Zone of skin (tissue), 1 donor: ENCODE measurements around the genes CCDC197 and SERPINA4.

GRCh38 chr14:93996953-93997605, at the start of gene CCDC197:
TSS of gene CCDC197 (plus strand) at chr14:93997301.
- RRBS = no CpG with 5 or more reads among the region's 3 CpGs

- RRBS = 15% methylated on average over 4 of the region's 17 CpGs
Measured at GRCh38 chr14:94001064-94001470, 4.0 kb downstream of the CCDC197 start.

DNA sequence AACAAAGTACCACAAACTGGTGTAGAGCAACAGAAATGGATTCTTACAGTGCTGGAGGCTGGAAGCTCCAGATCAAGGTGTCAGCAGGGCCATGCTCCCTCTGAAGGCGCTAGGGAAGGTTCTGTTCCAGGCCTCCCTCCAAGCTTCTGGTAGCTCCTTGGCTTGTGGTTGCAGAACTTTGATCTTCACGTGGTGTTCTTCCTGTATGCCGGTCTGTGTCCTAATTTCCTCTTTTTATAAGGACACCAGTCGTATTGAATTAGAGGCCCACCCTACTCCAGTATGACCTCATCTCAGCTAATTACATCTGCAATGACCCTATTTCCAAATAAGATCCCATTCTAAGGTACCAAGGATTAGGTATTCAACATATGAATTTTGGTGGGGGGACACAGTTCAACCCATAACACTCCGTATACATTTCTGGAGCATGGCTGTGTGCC, 3.2 kb downstream of the OTUB2 start:
- RRBS = no CpG with 5 or more reads among the region's 5 CpGs

GRCh38 chr14:94113428-94113782, 16.0 kb downstream of the IFI27L2 start:
- RRBS = no CpG with 5 or more reads among the region's 6 CpGs

- RRBS = no CpG with 5 or more reads among the region's 5 CpGs
Measured at GRCh38 chr14:94290757-94291103, 2.3 kb downstream of the SERPINA10 start.

DNA sequence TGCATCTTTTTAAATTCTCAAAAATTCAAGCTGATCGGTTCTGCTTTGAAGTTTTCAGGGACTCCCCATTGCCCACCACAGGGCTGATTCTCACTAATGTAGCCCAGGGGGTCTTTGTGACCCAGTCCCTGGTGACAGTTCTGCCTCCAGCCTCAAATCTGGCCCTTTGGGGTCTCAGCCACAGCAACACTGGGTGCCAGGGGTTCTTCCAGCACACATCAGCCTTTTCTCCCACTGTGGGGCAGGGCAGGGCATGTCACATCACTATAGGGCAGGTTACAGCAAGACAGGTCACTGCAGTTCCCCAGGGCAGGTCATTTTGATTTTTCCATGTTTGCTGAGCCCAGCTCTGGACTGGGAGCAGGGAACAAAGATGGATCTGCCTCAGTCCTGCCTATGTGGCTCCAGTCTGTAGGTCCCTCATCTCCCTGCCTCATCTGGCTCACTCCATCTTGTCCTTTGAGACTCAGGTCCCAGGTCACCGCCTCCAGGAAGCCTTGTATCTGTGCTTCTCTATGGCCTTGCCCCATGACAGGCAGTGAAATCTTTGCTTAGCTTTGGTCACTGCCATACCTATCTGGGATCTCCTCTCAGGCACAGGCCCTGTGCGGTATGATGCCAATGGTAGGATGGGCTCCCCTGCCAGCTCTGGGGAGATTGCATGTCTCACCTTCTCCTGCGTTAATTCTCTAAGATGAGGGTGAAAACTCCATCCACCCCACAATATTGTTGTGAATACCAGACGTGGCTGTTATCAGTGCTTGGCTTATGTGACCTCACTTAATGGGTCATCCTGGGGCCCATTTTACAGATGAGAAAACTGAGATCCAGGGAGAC, 1.7 kb downstream of the SERPINA6 start:
- RRBS = no CpG with 5 or more reads among the region's 5 CpGs

DNA sequence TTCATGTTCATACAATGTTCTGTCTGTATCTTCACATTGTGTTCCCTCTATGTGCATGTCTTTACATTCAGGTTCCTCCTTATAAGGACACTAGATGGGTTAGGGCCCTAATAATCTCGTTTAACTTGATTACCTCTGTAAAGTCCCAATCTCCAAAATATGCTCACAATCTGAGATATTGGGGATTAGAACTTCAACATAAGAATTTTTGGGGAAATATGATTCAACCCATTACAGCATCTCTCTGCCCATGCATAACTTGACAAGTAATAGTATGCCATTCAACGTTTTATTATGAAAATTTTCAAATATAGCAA, 30.6 kb upstream of the SERPINA6 start:
- RRBS = no CpG with 5 or more reads among the region's 2 CpGs

DNA sequence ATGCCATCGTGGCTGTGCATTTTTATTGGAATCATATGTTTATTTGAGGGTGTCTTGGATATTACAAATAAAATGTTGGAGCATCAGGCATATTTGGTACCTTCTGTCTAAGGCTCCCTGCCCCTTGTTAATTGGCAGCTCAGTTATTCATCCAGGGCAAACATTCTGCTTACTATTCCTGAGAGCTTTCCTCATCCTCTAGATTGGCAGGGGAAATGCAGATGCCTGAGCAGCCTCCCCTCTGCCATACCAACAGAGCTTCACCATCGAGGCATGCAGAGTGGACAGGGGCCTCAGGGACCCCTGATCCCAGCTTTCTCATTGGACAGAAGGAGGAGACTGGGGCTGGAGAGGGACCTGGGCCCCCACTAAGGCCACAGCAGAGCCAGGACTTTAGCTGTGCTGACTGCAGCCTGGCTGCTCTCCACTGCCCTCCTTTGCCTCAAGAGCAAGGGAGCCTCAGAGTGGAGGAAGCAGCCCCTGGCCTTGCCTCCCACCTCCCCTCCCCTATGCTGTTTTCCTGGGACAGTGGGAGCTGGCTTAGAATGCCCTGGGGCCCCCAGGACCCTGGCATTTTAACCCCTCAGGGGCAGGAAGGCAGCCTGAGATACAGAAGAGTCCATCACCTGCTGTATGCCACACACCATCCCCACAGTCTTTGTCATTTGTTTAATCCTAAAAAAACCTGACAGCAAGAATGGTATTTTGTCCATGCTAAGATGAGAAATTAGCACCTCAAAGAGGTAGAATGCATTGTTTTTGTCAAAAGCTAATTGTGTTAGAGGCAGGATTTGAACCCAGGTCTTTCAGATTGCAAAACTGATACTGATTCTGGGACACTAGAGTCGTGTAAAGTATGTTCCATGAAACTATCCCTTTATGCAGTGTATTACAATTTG, 6.8 kb downstream of the SERPINA1 start:
- RRBS = no CpG with 5 or more reads among the region's 3 CpGs

GRCh38 chr14:94384137-94384792, 4.1 kb downstream of the SERPINA1 start:
- RRBS = no CpG with 5 or more reads among the region's 7 CpGs

GRCh38 chr14:94393387-94393804, 5.0 kb upstream of the SERPINA1 start:
- RRBS = no CpG with 5 or more reads among the region's 7 CpGs

DNA sequence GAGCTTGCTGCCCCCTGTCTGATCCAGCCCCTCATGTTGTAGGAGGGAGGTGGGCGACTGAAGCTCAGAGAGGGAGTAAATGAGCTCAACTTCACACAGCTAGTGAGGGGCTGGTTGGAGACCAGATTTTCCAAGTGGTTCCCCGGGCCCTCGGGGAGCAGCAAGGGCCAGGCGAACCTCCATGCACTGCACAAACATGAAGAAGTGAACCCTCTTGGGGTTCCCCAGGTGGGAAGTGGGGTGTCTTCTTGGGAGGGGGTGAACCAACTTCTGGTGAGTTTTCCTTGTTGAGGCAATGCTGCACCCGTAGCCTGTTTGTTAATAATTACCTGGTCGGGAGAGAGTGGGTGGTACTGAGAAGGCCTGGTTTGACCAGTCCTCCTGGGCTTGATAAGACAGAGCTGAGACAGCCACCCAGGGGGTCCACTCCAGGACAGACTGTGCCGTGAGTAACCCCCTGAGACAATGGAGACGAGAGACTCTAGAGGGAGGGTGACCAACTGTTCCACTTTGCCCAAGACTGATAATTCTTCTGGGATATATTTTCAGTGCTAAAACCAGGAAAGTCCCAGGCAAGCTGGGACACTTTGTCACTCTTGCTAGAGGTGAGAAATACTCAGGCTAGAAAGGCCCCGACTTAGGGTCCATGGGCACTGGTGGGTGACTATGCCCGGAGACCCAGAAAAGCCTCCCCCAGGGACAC, at the start of gene SERPINA4:
TSS of gene SERPINA4 (plus strand) at position 393 of the 703 bp plus-strand sequence.
- RRBS = 89% methylated on average over 1 of the region's 10 CpGs

DNA sequence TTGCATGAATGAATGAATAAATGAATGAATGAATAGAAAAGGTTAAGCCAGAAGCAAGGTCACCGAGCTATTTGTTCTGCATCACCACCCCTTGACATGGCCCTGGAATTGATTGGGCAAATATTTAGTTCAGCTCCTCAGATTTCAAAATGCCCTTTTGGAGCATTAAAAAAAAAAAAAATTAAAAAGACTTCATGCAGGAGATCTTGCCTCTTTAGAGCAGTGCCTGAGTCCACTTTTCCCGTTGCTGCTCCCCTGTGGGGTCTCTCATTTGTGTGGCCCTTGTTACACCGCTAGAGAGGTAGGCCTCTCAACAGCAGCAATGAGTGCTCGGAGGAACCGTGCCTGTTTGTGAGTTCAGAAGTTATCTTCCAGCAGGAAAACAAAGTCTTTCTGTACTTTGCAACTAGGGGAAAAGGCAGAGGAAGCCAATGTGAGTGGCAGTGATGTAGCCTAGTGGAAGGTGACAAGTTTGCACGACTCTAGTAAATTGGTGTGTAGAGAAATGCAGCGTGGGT, 8.3 kb upstream of the SERPINA5 start:
- RRBS = no CpG with 5 or more reads among the region's 7 CpGs

GRCh38 chr14:94613233-94613560, 1.0 kb downstream of the SERPINA3 start:
- RRBS = no CpG with 5 or more reads among the region's 6 CpGs

GRCh38 chr14:94945553-94946013, 175.7 kb upstream of the GSC start:
- RRBS = no CpG with 5 or more reads among the region's 9 CpGs

- RRBS = no CpG with 5 or more reads among the region's 2 CpGs
Measured at GRCh38 chr14:95183018-95183498, 25.7 kb upstream of the DICER1 start.

DNA sequence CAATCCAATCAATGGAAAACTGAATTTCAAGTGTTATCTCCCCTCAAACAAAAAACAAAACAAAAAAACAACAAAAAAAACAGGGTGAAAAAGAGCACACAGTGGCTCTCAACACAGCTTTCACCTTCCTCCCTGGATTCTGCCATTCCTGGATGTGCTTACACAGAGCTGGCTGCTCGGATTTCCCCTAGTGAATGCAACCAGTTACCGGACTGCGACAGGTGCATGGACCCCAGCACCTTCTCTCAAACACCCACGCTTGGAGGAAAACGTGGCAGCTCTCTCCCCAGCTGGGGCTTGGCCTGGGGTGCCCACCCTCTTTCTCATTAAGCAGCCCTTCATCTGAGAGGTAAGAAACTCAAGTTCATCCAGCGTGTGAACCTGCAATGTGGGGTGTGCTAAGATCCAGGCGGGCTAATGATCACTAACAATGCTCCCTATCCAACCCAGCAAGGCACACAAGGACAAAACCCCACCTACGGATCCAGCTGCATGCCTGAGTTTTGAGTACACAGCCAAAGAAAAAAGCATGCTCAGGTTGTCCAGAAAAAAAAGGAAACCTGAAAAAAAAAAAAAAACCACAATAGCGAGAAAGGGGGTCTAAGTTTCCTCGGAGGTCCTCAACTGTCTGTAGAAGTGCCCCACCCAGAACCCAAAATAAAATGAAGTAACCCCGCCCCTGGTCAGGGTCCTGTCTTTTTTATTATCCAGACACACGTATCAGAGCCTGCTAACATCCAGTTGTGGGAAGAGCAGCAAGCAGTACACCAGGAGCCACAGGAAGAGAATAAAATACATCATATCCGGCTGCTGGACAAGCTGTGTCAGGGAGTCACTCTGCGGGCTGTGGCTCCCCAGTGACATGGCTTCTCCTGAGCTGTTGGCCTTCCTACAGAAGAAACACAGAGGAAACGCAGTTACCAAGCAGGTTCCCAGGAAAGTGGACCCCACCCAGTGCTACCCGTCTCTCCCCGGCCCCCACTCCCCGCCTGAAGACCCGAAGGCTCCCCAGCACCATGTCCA, 33.8 kb upstream of the DICER1 start:
- RRBS = no CpG with 5 or more reads among the region's 19 CpGs

- RRBS = 78% methylated on average over 2 of the region's 13 CpGs
Measured at GRCh38 chr14:95331727-95332520, 12.2 kb upstream of the CLMN start.

GRCh38 chr14:95408317-95408999, 88.8 kb upstream of the CLMN start:
- RRBS = no CpG with 5 or more reads among the region's 14 CpGs

DNA sequence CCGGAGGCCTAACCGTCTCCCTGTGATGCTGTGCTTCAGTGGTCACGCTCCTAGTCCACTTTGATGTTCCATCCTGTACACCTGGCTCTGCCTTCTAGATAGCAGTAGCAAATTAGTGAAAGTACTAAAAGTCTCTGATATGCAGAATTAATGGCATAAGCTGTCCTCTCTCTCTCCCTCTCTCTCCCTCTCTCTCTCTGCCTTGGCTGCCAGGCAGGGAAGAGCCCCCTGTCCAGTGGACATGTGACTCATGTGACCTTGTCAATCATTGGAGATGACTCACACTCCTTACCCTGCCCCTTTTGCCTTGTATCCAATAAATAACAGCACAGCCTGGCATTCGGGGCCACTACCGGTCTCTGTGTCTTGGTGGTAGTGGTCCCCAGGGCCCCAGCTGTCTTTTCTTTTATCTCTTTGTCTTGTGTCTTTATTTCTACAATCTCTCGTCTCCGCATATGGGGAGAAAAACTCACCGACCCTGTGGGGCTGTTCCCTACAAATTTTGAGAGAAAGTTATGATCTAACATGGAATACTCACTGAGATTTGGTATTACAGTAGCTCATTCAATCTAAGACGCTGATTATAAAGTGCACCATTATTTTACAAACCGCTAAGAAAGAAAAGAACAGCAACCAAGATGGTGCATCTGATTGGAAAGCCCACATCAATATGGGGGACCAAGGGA, 88.9 kb downstream of the SYNE3 start:
- RRBS = no CpG with 5 or more reads among the region's 10 CpGs

DNA sequence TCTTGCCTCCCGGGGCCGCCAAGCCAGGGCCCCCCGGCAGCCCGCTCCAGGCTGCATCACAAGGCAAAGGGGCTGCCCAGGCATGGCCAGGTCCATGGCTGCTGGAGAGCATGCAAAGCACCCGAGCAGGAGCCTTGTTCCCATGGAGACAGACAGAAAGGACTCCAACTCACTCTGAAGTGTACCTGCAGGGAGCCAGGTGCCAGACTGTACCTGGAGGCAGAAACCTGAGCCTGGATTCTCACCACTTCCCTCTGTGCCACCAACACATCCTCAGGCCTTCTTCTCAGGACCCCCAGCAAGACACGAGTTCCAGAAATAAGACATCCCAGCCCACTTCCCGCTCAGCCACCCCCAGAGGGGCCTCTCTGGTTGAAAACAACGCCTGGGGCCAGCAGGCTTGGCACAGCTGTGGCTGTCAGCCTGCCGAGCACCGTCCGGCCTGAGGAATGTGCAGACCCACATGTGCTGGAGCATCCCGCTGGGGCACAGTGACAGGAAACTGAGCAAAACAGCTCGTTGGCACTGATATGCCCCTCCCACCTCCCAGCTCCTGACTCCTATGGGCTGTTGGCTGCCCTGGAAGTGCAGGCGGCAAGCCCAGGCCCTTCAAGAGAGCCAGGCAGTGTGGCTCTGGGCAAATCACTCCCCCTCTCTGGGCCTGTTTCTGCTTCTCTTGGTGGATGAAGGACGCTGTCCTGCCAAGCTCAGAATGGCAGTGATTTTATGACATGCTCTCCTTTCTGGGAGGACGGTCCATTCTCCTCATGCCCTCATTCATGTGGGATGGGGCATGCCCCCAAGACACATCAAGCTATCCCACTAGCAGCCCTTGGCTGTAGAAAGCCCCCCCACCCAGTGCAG, 1.4 kb downstream of the SYNE3 start:
- RRBS = no CpG with 5 or more reads among the region's 16 CpGs